ENCODE measurements around the gene POU2F3.

GRCh38 chr11:120203597-120204079 is 7.2 kb upstream of the OAF start:
- PRO-cap = no peak

GRCh38 chr11:120211234-120211948 is 559 bp downstream of the OAF start:
- PRO-cap = no peak

GRCh38 chr11:120239572-120240428 is at the start of gene POU2F3:
Gene POU2F3, plus strand, starts transcription at chr11:120240140.
- PRO-cap = no peak

- PRO-cap = no peak
These were observed 14.3 kb upstream of the TLCD5 start for GRCh38 chr11:120310557-120311363.

- PRO-cap = no peak
These were observed 66.3 kb downstream of the SC5D start for GRCh38 chr11:121358968-121359171.

DNA sequence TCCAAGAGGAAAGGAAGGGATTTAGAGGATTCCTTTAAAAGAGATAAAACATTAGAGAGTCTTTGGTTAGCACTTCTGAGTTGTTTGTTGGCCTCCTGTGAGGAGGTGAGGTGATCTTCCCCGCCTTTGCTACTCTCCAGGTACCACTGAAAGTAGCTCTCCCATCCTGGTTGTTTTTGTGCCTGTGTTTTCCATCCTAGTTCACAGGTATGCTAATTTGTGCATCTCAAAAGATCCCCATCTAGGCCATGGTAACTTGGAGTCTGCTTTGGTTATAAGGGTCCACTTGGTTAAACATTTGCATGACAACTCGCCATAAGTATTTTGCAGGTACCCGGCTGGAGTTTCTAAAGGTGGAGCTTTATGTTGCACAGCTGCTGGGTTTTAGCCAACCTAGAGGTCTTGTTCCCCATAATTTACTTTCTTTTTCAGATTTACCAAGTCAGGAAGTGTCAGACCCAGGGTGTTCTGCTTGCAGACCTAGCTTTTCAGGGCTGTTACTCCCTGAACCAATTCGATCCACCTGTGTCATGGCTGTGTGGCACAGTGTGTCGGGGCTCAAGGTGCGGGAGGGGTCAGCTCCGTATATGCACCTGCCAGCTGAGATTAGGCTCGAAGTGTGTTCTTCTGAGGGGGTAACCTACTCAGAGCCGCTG is 79.1 kb upstream of the SORL1 start:
- PRO-cap = no peak

GRCh38 chr11:121430180-121430791 is 21.8 kb upstream of the SORL1 start:
- PRO-cap = no peak

DNA sequence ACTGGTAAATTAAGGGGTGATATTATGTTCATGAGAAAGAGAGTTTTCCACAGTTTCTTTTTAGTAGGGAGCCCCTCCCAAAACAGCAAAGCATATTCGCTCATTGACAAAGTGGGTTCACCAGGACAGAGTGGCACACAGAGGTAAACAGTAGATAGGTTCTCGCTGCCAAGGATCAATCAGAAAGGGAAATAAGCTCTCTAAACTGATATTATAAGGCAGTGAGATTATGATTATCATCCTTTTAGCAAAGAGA is 11.1 kb downstream of the SORL1 start:
- PRO-cap = no peak

GRCh38 chr11:121479412-121479746 is 27.3 kb downstream of the SORL1 start:
- PRO-cap = no peak

- PRO-cap = no peak
These were observed 27.8 kb downstream of the SORL1 start for GRCh38 chr11:121479867-121480364.

GRCh38 chr11:121575072-121575875 is 123.2 kb downstream of the SORL1 start:
- PRO-cap = unidirectional peak, plus-strand start at chr11:121575541

GRCh38 chr11:121589768-121590988 is 138.1 kb downstream of the SORL1 start:
- PRO-cap = no peak

- PRO-cap = no peak
These were observed 168.0 kb downstream of the SORL1 start for GRCh38 chr11:121620163-121620556.

GRCh38 chr11:121655331-121656209 is 203.5 kb downstream of the SORL1 start:
- PRO-cap = no peak

DNA sequence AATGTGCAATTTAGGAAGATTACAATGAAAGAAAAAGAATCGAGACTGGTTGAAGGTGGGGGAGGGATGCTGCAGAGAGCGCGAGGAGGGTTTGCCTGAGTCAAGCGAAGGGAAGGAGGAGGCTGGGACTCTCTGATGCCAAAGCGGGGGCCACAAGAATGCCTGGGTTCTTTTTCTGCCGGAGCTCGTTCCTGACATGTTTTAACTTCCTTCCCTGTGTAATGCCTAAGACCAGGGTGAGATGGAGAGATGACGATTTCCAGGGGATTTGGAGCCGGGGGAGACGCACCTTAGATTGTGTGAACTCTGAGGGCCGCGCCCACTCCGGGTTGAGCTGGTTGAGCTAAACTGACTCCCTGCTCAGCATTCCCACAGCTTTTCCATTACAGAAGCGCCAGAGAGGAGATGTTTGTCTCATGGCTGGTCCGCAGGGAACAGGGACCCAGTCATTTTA is 271.2 kb downstream of the SORL1 start:
- PRO-cap = no peak

- PRO-cap = no peak
These were observed 289.0 kb downstream of the BLID start for GRCh38 chr11:121827145-121827345.

GRCh38 chr11:122096636-122096981 is 19.4 kb downstream of the BLID start:
- PRO-cap = no peak

GRCh38 chr11:122104259-122104814 is 11.7 kb downstream of the BLID start:
- PRO-cap = no peak

GRCh38 chr11:122104831-122105821 is 10.9 kb downstream of the BLID start:
- PRO-cap = no peak

DNA sequence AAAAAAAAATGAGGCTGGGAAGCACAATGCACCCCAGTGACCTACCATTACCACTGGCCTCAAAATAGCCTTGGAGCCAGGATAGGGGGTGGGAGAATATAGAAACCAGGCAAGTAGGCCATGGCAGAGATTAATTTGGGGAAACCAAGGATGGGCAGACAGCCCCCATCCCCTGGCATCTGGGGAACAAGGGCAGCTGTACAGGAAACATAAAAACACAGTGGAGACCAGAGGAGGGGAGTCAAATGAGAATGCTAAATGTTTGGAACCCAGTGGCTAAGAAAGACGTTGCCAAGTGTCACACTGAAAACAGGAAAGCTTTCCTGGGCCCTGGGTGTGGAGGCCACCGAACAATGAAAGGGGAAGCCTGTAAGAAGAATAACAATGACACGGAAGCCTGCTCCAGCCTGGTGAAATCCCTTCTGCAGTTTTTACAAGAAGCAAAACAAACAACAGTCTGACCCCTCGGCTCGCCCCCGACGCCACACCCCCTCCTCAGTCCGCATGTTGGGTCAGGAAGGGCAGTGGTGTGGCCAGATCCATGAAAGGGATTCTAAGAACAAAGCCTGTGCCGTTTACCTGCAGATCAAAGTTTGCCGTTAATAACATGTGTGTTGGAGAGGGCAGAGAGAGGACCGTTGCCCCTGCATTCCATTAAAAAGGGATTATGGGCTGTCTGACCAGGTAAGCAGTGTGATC is 113.5 kb upstream of the BLID start:
- PRO-cap = no peak

All from parotid gland (tissue), 1 donor.